Colonic mucosa (tissue), 1 donor: Measurements from ENCODE around the genes CCDC179, LUZP2, MUC15 and SLC5A12.

- PRO-cap = no peak
These were observed 1.4 kb downstream of the ANO5 start for GRCh38 chr11:22194163-22194712.

DNA sequence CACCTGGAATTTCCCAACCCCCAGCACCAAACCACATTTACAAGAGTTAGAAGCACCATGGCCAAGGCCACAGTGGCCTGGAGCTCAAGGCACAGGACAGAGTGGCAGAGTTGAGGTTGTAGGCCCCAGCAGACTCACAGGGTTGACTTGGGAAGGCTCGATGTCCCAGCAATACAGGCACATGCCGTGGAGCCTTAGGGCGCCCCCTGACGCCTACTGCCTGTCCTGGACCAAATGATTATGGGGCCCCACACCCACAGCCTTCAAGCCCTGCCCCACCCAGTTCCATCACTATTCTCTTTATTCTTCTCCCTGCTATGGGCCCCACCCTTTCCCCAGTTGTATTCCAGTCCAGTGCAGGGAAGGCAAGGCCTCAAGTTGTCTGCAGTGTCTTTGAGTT, at the start of gene CCDC179:
CCDC179 (minus strand) TSS at position 236 of the 400 bp plus-strand sequence.
- PRO-cap = no peak

GRCh38 chr11:24496509-24497391, at the start of gene LUZP2:
Gene LUZP2 (plus strand): TSS chr11:24497053.
- PRO-cap = no peak

DNA sequence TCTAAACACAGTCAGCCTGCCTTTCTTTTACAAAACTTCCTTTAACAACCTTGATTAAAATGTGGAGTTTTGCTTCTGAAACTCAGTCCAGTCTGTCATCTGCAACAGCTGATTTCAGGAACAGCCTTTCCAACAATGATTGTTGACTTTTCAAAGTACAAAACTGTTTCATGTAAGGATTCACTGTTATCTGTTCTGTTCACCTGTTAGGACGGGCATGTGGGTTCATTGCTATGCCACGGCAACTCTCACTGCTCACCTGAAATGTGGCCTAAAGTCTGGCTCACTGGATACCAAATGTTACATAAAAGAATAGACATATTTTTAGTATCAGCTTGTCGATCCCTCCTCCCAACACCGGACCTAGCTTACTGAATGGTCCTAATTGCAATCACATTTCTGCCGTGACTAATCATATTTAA, 242.8 kb downstream of the LUZP2 start:
- PRO-cap = no peak

DNA sequence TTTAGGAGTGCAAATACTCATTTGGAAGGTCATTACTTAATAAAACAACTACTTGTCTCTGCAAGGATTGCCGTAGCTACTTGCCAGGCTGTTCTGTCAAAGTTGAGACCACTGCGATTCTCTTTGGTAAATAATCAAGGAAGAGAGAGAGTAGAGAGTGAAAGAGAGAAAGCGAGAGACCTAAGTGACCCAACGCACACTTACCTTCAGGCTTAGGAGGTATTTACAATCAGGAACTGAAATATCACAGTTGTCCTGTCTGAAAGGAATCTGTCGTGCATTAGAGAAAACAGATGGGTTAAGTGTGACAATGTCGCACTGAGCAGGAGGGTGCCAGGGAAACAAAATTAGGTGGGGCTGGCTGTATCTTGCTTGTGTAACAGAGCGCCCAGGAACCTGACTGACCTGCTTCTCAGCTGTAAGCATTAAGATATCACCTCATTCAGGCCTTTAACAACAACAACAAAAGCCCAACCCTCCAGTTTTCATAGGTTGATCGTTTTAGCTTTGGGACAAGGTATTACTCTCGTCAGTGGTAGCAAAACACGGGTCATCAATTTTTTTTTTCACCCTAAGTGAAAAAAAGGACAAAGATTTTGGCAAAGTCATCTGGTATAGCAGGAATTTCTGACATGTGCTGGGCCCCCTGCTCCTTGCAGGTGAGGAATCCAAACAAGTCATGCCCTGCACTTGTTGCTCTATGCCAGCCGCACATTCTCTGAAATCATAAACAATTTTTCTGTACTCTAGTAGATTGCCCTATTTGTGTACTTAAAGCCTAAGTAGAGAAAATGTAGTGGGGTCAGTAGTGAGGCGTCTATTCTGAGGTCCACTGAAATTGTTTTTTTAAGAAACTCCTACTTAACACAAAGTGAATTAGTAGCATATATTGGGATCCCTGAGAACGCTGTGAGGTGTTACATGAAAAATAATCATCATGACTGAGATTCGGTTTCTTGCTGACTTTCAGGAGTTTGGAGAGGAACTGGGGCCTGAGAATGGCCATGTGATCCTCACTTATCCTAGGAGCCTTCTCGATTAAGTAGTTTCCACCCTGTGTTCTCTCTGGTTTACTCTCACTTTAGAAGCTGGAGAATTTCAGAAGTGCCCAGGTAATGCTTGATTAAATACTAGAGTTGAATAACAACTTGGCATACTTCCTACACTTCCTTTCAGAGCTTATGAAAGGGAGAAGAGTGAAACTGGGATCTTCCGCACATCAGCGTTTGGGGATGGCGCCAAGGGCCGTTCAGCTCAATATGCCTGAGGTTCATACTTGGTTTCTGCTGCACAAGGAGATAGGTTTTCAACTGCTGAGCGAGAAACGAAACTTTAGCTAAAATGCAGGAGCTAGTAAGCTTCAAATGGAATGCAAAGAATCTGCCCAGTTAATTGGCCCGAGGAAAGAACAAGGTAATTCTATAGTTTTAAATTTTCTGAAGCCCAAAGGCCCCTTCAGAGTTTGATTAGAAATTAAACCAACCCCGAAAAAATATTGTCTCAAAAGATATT, at the start of gene MUC15:
MUC15 (minus strand) TSS at position 427 of the 1,512 bp plus-strand sequence.
- PRO-cap = no peak

DNA sequence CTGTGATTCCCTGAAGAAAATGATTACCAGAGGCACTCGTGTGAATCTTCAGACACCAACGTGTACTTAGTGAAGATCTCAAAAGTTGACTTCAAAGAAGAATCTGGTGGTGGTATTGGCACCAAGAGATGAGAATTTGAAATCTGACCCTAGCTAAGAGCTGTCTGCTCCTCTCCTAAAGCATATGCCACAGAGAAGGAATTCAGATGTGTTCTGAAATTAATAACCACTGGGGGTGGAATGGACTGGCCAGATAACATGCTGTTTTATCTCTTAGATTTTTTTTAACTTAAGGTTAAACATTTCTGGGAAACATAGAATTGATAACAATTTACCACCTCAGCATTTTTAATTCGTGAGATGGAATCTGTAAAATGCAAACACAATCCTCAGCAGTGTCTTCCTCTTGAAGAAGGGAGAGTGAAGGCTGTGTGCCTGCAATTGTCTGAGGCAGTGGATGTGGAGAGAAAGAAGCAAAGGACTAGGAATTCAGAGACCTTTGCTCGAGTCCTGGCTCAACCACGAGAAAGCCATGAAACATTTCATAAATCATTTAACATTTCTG, at the start of gene SLC5A12:
SLC5A12 (minus strand) TSS at position 242 of the 565 bp plus-strand sequence.
- PRO-cap = no peak

- PRO-cap = no peak
These were observed 750 bp downstream of the FIBIN start for GRCh38 chr11:26994474-26995249.

- PRO-cap = no peak
These were observed 117.8 kb downstream of the CCDC34 start for GRCh38 chr11:27245160-27245617.

GRCh38 chr11:27258258-27258827, 104.7 kb downstream of the CCDC34 start:
- PRO-cap = no peak

DNA sequence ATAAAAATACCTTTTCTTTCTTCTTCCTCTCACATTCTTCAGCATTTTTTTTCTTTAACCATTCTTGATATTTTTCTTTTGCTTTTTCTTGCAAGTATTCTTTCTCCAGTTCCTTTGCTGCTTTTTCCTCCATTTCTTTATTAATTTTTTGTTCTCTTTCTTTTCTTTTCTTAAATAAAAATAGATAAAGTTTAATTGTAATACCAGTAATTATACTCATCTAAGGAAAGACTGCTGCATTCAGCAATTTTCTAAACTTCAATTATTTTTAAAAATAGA, 21.7 kb downstream of the CCDC34 start:
- PRO-cap = no peak

DNA sequence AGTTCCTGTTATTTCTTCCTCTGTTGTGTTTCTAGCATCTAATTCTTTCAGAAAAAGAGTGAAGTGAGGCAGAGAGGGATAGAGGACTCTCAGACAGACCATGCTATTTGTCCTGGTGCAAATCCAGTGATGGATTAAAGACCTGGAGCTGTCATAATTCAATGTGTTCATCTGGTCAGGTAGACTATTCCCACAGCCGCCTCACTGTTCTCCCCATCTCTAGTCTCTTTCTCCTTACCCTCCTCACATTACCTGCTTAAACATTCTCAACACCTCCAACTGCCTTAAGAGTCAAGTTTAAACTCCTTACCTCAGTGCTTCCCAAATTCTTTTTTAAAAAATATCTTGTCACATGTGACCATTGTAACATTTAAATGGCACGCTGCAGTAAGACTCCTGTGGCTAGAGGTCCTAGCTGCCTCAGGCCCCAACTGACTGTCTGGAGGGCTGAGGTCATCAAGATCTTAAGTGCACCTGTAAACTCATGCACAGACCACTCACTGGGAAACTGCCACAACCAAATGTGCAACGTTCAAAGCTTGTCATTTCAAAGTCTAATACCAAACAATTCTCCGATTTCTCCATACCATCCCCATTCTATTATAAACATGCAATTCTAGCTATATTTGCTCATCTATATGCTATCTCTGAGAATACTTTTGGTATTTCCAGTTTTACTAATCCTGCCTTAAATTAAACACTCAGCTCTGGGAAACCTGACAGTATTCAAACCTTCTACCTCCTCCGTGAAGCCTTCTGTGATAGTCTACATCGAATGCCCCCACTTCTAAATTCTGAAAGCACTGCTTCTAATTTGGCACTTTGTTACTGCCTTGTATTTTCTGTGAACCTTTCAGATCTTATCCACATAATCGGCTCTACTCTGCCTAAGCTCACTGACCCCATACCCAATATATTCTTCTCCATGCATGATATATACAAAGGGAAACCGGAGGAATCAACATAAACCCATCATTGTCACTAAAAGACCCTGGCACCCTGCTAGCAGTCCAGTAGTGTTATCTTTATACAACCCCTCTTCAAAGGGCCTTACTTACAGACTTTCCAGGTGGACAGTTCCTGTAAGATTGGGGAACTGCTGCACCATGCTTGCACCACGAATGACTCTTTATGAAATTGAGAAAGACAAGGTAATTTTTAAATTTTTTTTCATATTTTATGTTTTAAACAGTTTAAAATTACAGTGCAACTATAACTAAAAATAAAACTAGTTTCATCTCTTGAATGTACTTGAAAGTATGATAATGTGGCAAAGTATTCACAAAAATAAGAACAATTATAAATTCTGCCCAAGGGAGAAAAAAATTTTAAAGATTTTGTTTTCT, 16.7 kb upstream of the CCDC34 start:
- PRO-cap = no peak

DNA sequence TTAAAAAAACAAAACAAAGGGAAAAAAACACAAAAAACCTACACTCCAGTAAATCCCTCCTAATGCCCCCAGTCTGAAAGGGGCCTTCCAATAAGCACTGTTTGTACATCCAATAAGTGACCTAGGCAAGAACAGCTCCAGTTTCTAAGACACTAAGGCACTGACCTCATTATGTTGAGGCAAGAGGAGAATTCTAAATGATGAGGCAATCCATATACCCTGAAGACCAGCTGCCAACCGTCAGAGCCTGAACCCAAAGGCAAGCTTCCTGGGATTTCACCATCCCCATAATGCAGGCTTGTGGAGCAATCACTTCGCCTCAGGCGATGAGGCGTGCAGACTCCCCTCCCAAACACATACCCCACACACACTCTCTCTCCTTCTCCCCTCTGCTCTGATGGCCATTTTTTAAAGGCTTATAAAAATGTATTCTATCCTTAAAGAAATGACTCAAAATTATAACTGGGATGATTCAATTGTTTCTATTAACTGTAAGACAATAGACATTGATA, 49.5 kb downstream of the LGR4 start:
- PRO-cap = no peak

DNA sequence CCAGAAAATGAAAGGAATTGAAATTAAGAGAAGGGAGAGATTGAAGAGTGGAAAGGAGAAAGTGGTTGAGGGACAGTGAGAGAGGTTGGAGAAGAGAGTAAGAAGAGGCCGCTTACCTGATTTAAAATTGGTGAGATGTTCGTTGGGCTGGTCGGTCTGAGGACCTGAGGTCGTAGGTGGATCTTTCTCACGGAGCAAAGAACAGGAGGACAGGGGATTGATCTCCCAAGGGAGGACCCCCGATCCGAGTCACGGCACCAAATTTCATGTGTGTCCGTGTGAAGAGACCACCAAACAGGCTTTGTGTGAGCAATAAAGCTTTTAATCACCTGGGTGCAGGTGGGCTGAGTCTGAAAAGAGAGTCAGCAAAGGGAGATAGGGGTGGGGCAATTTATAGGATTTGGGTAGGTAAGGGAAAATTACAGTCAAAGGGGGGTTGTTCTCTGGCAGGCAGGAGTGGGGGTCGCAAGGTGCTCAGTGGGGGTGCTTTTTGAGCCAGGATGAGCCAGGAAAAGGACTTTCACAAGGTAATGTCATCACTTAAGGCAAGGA, 66.0 kb downstream of the BDNF start:
- PRO-cap = no peak

- PRO-cap = no peak
These were observed 65.5 kb downstream of the BDNF start for GRCh38 chr11:27634767-27635227.

GRCh38 chr11:29002640-29003207, 894.5 kb downstream of the METTL15 start:
- PRO-cap = no peak

- PRO-cap = no peak
These were observed 896.9 kb downstream of the KCNA4 start for GRCh38 chr11:29119523-29120816.

DNA sequence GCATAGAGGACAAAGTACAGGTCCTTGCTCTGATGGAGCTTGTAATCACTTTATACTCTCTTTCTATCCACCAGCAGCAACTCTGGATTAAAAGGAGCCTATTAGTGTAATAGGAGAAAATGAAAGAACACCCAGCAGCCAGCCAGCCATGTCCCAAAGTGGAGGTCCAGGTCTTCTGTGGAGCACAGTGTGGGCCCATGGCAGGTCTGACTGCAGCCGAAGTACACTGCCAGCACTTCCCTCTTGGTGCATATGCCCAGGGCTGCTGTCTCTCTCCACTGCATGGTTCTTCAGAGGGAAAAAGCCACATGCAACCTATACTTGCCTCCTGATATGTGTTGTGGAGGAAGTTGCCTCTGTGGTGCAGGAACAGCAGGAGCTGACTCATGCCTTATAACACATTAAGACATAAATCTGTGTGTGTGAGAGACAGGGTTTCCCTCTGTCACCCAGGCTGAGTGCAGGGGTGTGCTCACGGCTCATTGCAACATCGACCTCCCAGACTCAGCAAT, 99.0 kb downstream of the MPPED2 start:
- PRO-cap = no peak

- PRO-cap = no peak
These were observed 2.9 kb upstream of the PAX6 start for GRCh38 chr11:31813863-31814575.

- PRO-cap = no peak
These were observed 92.2 kb upstream of the PAX6 start for GRCh38 chr11:31903041-31903938.

DNA sequence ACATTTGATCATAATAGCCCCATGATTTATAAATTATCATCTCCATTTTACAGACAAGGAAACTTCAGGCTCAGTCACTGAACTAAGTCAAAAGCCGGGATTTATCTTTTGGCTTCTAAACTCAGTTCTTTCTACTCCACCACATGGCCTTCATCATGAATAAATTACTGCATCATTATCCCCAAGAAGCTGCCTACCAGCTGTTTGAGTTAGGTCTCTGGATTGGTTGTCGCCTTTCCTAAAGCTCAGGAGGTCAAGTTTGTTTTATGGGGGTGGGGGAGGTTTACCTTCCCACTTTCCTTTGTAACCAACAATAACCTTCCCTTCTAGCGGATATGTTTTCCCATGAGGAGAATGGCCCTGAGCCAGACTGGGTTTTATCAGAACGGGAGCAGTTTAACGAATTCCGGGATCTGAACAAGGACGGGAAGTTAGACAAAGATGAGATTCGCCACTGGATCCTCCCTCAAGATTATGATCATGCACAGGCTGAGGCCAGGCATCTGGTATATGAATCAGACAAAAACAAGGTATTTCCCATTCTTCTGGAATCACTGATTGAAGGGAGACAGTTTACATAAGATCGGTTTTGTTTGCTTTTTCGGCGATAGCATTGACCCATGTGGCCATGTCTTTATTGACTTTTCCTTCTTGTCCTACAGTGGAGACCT, 12.2 kb downstream of the RCN1 start:
- PRO-cap = no peak